HT-29 (cell line): ENCODE measurements around a stretch of chr17.

DNA sequence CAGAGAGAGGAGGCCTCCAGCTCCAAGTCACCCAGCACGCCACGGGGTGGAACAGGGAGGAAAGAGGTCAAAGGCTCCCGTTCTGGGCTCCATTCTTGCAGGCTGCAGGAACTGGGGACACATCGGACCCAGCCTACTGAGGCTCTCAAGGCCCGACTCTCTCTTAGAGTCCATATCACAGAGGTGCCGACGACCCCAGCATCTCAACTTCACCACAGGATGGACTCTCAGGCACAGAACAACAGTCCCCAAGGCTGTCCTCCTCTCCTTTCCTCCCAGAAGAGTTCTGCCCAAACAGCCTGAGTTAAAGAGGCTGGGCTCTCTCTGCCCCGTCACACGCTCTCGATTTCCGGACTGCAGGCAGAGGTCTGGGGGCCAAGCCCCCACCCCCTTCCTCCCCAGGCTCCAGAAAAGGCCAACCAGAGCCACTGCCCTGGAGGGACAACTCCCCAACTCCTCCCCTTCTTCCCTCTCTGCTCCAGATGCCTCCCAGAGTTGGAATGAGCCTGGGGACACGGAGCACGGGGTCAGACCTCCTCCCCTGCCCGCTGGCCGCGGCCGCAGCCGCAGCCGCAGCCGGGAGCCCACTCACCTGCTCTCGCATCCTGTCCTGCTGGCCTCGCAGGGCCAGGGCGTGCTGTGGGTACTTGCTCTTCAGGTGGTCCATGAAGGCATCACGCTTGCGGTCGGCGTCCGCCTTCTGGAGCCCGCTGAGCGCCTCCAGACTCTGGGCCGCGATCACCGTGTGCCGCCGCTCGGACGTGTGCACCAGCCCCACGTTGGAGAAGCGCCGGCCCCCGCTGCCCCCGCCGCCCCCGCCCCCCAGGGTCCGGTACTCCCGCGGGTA is 27.6 kb downstream of the SRCIN1 start:
- RAMPAGE, long total RNA = no peak

- RAMPAGE, long total RNA = no peak
Observed at GRCh38 chr17:38591003-38591343, 14.8 kb downstream of the SRCIN1 start.

DNA sequence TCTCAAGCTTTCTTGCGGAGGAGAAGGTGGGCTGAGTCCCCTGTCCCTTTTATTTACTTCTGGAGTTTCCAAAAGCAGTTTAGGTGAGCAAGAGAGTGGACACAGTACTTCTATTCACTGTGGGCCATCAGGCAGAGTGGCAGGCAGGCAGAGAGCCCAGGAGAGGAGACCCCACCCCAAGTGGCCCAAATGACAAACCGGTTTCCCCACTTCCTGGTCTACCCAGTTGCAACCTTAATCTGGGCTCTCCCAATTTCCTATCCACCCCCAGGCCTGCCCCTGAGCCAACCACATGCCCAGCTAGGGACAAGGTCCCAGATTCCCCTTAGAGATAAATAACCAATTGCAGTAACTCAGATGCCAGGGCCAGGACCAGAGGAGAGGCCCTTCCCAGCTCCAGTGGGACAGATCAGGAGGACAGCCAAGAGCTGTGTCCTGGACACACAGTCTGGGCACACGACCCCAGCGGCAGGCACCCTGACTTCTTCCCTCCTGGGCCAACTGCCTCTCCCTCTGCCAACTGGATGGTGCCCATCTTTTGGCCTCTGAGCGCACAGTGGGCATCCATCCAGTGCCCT is 1.2 kb upstream of the SRCIN1 start:
- RAMPAGE, long total RNA = no peak

GRCh38 chr17:38693448-38694486 is 11.3 kb upstream of the MLLT6 start:
- RAMPAGE, long total RNA = no peak

DNA sequence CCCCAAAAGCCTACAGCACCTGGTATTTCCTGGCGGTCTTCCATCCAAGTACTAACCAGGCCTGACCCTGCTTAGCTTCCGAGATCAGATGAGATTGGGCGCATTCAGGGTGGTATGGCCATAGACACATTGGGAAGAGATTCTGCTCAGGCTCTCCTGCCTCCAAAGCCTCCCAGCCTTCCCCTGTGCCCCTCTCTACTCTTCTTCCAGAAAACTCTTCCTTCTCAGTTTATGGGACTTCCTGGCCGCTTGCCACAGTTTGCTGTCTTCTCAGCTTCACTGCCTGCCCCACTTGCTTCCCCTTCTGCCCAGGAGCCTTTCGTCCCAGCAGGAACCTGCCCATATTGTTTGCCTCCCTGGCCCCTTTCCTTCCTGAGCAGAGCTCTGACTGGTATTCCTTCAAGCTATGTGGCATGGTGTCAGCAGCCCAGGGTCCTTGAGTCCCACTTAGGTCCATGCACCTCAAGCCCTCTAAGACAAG is 1.7 kb downstream of the CISD3 start:
- RAMPAGE, long total RNA = no peak

DNA sequence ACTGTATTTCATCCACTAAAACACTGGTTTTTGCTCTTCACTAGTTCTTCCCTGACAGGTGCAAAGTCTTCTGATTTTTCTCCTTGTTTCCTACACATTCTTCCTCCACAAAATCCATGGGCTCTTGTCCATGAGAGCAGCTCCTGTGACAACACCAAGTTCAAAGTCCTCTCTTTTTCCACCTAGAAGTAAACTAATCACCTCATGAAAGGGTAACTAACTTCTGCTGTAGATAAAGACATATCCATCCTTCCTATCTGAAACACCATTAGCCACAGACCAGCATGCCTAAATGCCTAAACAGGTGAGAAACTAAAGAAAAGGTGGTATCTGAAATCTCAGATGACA is 2.9 kb downstream of the PIP4K2B start:
- RAMPAGE, long total RNA = no peak

- RAMPAGE, long total RNA = no peak
Observed at GRCh38 chr17:38839964-38840518, 1.2 kb downstream of the C17orf98 start.

GRCh38 chr17:38855002-38855486 is 1.5 kb upstream of the RPL23 start:
- RAMPAGE, long total RNA = no peak

GRCh38 chr17:38861281-38861962 is 7.9 kb upstream of the RPL23 start:
- RAMPAGE, long total RNA = no peak

- RAMPAGE, long total RNA = no peak
Observed at GRCh38 chr17:38867789-38868814, 1.8 kb upstream of the LASP1 start.

GRCh38 chr17:38870818-38871138 is 920 bp downstream of the LASP1 start:
- RAMPAGE, long total RNA = no peak

DNA sequence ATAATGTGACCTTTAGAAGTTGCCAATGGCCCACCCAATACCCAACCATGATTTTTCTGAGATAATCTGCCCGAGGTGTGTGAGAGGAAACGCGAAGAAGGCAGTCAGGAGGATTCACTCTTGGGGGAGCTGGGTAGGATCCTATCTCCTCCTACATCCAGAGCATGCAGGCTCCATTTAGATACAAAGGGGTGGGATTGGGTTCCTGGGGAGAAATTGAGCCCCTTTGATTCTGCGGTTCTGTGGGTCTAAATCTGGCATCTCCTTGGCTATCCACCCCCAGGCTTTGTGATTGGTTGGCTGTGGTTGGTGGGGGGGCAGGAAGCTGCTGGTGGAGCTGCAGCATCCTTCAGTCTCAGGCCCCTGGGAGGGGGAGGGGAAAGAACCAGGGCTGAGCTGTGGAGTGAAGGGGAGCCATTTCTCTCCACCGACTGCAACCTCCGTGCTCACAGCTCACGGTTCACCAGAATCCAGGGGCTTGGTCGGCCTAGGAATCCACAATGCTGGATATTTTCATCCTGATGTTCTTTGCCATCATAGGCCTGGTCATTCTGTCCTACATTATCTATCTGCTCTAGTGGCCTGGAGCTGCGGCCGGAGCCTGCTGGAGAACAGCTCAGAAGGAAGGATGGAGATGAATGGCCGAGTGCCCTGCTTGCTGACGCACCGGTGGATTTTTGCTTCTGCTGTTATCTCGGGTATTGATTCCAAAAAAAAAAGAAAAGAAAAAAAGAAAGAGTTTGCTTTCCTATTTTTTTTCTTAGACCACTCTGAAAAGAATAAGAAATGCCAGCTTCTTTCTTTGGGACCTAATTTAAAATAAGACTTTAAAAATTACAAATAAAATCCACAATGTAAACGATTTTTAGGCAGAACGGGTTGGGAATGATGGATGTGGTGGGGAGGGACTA is 41.8 kb downstream of the FBXO47 start:
- RAMPAGE, long total RNA = no peak

DNA sequence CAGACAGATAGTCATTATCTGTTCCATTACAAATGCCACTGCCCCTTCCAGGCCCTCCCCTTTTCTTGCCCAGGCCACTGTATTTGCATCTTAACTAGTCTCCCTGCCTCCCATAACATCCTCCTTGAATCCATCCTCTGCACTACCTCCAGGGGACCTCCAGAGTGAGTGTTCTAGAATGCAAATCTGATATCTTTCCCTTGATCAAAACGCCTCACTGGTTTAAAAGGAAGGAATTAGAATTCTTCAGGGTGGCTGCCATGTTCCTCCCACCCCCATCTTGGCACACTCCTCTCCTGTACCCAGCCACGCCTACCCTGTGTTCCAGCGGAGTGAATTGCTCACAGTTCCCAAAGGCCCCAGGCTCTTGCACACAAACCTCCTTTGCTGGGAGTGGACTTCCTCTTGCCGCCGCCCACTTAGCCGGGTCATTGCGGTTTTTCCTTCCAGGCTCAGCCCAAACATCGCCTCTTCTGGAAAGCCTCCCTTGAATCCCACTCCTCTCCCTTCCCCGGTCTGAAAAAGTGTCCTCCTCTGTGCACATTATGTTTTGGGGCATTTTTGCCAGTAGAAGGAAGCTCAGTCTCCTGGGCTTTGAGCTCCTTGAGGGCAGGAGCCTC is 35.0 kb upstream of the FBXO47 start:
- RAMPAGE, long total RNA = no peak

- RAMPAGE, long total RNA = no peak
Observed at GRCh38 chr17:39064305-39064734, 87.1 kb downstream of the PLXDC1 start.

DNA sequence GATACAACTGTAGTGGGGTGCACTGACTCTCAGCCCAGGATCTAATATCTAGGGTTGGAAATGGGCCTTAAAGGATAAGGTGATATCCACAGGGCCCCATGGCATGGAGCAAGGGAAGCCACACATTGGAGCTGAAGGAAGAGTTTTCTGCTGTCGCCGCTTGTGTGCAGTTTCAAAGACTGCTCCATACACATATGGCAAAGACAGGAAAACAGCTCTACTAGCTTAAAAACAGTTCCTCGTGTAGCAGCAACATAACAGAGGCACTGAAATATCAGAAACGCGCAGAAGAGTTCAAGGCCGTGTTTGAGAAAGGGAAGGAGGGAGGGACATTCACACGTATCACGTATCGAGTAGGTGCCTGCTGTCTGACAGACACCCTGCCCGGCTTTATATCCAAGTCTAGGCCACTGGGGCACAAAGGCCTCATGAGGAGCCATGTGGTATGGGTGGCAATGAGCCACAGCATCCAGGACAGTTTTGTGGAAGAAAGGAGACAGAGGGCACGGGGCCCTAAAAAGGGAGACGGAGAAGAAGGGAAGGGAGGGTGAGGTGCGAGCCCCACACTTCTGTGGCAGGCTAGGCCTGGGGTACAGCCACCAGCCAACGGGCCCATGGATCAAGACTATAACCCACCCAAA is 50.4 kb downstream of the PLXDC1 start:
- RAMPAGE, long total RNA = no peak

DNA sequence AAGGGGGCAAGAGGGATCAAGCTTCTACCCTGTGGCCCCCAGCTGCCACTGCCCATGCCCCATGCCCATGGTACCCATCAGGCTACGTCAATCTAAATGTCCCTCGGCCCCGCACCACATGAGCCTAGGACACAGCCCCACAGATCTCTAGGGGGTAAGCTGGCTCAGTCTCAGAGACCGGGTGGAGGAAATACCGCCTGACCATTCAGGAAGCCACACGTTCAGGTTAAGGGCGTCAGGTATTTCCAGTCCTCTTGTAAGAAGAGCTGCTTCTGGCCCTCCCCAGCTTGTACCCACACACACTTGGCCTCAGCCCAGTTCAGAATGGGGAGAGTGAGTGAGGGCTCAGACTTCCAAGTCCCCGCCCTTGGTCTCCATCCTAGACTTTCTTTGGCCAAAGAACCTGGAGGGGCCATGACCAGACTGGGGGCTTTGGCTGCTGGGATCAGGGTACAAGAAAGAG is 1.7 kb downstream of the CACNB1 start:
- RAMPAGE, long total RNA = no peak

GRCh38 chr17:39199623-39200124 is 409 bp upstream of the RPL19 start:
- RAMPAGE, long total RNA = no peak

GRCh38 chr17:39256615-39257086 is 30.9 kb upstream of the STAC2 start:
- RAMPAGE, long total RNA = no peak

- RAMPAGE, long total RNA = no peak
Observed at GRCh38 chr17:39282545-39283059, 56.9 kb upstream of the STAC2 start.

DNA sequence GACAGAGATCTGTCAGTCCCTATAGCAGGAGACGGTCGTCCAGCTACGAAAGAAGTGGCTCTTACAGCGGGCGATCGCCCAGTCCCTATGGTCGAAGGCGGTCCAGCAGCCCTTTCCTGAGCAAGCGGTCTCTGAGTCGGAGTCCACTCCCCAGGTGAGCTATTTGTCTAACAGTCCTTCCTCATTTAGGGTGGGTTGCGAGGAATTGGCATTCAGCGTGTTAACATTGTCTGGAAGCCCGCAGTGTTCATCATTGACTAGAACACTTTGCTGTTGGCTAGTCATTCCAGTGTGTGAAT is 1.6 kb downstream of the CDK12 start:
- RAMPAGE, long total RNA = no peak